Bronchus (tissue), 1 donor: ENCODE data around the gene PRKX.

DNA sequence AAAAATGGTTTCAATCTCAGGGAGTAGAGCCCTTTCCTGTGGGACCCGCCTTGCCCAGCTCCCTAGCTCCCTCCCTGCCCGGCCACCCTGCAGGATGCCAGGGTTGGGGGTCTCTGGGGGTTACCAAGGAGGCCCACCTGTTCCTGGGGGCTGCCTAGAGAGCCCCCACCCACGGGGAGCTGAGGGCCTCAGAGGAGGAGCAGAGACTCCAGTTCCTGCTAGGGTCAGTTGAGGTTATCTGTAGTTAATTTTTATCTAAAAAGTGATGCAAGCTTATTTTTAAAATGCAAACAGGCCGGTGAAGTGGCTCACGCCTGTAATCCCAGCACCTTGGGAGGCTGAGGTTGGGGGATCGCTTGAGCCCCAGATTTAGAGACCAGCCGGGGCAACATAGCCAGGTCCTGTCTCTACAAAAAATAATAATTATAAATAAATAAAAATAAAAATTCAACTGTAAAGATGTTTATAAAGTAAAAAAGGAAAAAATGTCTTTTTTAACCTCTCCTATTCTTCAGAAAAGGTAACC is 18.6 kb upstream of the PLCXD1 start:
- PRO-cap: unidirectional peak, minus-strand start at position 181 of the sequence

GRCh38 chrX:308966-309564 is 9.5 kb downstream of the GTPBP6 start:
- PRO-cap: no peak

- PRO-cap: no peak
Observed at GRCh38 chrX:1354809-1355870, 18.6 kb downstream of the IL3RA start.

DNA sequence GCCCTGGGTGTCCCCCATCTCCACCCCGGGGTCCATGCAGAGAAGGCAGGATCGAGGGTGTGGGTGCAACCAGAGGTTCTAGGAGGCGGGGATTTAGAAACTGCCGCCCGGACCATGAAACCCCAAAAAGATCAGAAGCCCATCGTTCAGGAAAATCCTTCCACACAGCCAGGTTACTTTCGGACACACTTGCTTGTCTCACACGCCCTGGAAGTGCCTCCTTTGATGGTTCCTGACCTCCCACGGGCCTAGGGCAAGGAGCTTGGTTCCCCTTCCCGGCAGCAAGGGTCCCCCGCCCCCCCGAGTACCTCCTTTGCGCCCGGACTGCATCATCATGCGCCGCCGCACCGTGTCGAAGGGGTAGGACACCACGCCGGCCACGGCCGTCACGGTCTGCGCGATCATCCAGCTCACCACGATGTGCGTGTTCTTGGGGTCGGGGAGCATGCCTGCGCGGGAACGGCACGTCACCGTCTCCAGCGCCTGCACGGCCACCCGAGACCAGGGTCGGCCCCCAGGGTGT is 4.9 kb downstream of the SLC25A6 start:
- PRO-cap: no peak

- PRO-cap: no peak
Observed at GRCh38 chrX:1387494-1388153, 4.3 kb downstream of the SLC25A6 start.

GRCh38 chrX:1389733-1390289 is 2.1 kb downstream of the SLC25A6 start:
- PRO-cap: no peak

- PRO-cap: no peak
Observed at GRCh38 chrX:1452445-1452739, 317 bp downstream of the ASMTL start.

GRCh38 chrX:1925009-1925464 is 310.2 kb downstream of the ASMT start:
- PRO-cap: no peak

DNA sequence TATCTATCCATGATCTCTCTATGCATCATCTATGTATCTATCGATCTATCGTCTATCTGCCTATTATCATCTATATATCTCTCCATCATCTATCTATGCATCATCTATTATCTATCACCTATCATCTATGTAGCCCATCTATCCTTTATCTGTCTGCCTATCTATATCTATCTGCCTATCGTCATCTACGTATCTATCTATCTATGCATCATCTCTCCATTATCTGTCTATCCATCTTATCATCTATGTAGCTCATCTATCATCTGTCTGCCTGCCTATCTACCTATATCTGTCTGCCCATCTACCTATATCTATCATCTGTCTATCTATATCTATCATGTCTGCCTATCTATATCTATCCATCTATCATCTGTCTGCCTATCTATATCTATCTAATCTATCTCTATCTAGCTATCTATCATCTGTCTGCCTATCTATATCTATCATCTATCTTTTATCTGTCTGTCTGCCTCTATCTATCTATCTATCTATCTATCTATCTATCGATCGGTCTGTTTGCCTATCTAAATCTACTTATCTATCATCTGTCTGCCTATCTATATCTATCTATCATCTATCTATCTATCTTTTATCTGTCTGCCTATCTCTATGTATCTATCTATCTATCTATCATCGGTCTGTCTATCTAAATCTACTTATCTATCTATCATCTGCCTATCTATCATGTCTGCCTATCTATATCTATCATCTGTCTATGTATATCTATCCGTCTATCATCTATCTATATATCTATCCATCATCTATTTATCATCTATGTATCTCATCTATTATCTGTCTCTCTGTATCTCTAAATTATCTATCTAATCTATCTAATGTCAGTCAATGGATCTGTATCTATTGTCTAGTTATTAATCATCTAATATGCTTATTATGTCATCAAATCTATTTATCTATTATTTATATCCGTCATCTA is 320.3 kb downstream of the DHRSX start:
- PRO-cap: no peak

GRCh38 chrX:2338599-2339260 is 162.0 kb downstream of the DHRSX start:
- PRO-cap: no peak

DNA sequence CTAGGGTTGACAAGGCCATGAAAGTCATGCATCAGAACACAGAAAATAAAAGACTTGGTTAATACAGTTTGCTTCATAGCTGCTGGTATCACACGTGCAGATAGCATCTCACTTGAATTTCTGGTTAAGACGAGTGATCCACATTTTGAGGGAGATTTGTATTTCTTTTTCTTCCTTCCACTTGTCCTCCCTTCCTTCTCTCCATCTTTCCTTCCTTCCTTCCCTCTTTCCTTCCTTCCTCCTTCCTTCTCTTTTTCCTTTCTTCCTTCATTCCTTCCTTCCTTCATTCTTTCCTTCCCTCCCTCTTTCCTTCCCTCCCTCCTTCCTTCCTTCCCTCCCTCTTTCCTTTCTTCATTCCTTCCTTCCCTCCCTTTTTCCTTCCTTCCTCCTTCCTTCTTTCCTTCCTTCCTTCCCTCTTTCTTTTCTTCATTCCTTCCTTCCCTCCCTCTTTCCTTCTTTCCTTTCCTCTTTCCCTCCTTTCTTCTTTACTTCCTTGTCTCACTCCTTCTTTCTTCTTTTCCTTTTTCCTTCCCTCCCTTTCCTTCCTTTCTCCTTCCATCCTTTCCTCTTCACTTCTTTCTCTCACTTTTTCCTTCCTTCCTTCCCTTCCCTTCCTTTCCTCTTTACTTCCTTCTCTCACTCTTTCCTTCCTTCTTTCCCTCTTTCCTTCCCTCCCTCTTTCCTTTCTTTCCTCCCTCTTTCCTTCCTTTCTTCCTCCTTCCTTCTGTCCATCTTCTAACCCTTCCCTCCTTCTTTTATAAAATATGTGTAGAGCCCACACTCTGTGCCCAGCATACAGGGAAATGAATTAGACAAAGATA is 74.4 kb downstream of the DHRSX start:
- PRO-cap: no peak

GRCh38 chrX:2462689-2463200 is 38.0 kb downstream of the DHRSX start:
- PRO-cap: no peak

GRCh38 chrX:2472883-2473560 is 27.8 kb downstream of the DHRSX start:
- PRO-cap: no peak

DNA sequence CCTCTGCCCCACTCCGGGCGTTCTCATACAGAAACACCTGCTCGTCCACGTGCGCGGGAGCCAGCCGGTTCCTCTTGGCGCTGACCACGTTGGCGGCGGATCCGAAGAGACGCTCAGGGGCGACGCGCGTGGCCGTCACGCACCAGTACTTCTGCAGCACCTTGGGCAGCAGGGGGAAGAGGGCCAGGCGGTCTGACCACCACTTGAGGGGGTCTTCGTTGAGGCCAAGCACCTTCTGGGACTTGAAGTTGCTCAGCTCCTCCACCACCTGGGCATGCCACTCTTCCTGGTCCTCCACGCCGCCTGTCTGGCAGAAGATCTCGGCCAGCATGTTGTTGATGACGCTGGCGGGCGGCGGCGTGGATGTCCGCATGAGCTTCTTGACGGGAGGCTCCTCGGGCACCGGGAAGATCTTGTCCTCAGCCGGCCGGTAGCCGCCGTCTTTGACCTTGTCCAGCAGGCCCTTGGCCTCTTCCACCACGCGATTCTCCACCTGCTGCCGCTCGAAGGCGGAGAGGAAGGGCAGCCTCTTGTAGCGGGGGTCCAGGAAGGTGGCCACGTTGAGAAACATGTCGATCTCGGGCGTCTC is 11.9 kb downstream of the DHRSX start:
- PRO-cap: no peak

DNA sequence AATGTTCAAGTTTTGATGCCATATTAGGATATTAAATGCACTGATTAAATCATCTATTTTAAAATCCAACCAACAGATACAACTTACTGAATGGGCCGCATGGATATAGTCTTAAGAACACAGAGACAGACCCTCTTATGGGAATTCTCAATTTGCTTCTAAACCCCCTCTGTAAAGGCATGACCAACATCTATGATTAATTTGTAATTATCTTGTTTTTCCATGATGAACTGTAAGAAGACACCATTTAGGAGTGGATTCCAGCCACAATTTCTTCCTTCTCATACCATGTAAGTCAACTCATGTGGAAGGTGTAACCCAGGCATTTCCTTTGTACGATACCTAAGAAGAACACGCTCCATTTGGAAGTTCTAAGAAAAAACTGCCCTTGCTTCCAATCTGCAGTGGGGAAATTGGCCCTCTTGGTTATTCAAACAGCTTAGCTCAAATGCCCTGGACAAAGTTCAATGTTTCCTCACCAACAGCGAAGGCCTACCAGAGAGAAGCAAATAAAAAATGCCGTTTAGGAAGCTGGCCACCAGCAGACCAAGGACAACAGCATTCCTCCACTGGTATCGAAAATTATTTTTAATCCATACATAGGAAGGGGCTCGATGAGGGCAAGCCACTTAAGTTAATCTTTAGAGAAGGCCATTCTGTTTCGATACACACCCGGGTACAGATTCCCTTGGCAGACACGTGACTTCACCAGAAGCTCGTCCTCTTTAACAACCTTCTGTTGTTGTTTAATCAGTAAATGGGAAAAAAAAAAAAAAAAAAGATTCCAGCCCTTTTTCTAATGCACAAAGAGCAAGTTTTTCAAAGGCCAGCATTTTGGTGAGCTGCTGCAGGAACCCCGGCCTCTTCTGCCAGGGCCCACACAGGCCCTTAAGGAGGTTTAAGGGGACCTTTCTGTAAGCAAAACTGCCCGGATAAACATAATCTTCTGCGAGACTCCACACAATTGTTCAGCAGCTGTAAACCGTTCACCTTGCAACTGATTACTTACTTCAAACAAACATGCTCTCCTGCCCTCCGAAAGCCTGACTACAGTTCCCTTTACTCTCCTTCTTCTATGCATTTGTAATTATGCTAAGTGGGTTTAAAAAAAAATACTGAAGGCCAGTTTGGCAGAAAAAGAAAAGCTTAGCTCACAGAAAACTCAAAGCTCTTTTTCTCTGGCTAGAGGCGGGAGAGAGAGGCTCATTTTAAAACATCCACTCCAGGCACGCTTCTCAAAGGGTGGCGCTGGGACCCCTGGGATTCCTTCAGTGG is 2.5 kb downstream of the DHRSX start:
- PRO-cap: no peak

- PRO-cap: no peak
Observed at GRCh38 chrX:2708573-2709451, 17.7 kb downstream of the CD99 start.

DNA sequence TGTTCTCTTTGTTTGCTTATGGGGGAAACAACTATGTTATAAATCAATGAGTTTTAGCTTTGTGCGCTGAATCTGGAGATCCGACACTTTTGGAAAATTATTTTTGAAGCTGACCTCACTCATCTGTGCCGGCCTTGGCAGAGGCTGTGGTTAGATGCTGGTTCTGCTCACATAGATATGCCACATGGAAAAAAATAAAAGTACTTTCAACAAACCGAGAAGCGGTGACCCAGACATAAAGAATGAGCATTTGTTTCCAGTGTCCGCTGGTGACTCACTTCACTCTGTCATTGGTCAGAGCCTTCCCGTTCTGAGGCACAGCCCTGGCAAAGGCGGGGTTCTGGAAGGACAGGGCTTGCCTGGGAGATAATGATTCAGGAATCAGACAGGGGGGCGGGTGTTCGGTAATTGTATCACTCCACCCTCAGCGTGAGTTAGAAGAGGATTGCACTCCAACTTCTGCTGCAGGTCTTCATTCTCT is 172.4 kb upstream of the MXRA5 start:
- PRO-cap: no peak

GRCh38 chrX:3710958-3711928 is 2.2 kb downstream of the PRKX start:
- PRO-cap: no peak

DNA sequence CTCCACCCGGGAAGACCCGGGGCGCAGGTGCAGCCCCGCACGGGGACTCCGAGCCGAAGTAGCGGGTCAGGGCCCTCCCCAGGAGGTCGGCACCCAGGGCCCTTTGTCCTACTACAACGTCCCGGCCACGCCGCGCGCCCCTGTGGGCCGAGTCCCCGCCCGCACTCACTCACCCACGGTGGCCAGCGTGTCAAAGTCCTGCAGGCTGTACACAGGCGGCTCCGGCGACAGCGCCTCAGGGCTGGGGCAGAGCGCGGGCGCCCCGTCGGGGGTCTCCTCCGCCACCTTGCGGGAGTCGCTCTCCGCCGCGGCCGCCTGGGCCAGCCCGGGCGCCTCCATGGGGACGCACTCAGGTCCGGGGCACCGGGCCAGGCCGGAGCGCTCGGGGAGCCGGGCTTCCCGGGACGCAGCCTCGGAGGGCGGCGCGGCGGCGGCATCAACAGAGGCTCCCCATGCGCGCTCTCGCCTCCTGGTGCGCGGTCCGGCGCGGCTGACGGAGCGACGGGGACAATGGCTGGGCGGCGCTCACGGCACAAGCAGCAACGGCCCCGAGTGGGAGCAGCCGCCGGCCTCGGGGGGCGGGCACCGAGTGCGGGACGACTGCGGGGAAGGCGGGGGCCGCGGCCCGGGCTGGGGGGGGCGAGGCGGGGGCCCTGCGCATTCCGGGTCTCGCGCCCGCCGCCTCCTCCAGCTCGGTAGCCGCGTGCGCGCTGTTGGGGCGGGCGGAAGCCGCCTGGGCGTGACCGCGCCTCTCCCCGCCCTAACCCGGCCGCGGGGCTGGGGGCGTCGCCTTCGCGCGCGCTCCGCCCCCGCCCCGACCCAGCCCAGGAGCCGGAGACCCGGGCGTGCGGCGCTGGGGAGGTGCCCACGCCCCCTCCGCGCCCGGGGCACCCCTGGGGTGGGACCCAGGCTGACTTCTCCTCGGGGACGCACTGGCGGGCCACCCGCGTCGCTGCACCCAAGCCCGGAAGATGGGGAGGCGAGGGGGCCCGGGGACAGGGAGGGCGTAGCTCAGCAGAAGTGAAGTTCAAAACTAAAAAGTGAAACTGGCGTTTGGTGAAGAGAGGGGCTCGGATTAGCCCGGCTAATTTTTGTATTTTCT is at the start of gene PRKX:
PRKX (minus strand) TSS at position 735 of the 1,102 bp plus-strand sequence.
- PRO-cap: bidirectional peak, plus-strand start at position 479 of the sequence, minus-strand start at position 464 of the sequence; bidirectional peak, plus-strand start at position 846 of the sequence, minus-strand start at position 735 of the sequence

- PRO-cap: no peak
Observed at GRCh38 chrX:3843192-3843635, 129.8 kb upstream of the PRKX start.